ENCODE results near the gene SH2D4B.

DNA sequence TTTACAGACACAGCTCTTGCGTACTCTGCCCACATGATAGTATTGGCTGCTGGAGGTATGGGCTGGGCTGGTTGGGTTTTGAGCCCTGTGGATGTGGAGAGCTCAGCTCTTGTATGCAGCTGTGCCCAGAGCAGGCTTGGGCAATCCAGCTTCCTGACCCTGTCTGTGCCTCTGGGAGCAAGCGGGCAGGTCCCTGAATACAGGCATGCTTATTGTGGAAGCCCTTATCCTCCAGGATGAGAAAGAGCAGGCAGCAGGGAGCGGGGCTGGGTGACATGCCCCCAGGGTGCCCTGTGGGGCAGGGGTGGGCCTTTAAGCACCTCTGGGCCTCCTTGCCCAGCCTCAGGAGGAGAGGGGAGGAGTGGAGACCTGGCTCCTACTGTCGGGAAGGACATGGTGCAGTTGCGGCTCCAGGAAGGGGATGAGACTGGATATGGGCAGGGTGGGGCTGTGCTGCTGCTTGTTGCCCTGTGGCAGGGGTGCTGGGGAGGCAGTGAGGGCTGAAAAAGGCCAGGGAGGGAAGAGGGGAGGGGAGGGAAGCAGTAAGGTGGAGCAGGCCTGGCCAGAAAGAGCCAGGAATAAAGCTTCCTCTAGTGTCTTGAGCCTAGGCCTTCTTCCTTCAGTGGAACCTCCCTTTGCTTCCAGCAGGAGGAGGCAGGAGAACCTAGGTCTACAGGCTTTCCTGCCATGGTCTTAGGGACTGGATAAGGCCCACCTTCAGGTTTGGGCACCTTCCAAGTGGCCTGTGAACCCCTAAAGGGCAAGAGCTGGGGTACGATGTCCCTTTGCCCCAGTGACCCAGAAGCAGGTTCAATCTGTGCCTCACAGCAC is 32.6 kb upstream of the SH2D4B start:
- PRO-cap: no peak
CAGE:
- cytosol, long polyA plus RNA: no peak
- long polyA plus RNA: no peak
- nucleus, long polyA plus RNA: no peak

- PRO-cap: no peak
CAGE:
- cytosol, long polyA plus RNA: no peak
- long polyA plus RNA: no peak
- nucleus, long polyA plus RNA: no peak
Observed at GRCh38 chr10:80506175-80506900, 31.4 kb upstream of the SH2D4B start.

DNA sequence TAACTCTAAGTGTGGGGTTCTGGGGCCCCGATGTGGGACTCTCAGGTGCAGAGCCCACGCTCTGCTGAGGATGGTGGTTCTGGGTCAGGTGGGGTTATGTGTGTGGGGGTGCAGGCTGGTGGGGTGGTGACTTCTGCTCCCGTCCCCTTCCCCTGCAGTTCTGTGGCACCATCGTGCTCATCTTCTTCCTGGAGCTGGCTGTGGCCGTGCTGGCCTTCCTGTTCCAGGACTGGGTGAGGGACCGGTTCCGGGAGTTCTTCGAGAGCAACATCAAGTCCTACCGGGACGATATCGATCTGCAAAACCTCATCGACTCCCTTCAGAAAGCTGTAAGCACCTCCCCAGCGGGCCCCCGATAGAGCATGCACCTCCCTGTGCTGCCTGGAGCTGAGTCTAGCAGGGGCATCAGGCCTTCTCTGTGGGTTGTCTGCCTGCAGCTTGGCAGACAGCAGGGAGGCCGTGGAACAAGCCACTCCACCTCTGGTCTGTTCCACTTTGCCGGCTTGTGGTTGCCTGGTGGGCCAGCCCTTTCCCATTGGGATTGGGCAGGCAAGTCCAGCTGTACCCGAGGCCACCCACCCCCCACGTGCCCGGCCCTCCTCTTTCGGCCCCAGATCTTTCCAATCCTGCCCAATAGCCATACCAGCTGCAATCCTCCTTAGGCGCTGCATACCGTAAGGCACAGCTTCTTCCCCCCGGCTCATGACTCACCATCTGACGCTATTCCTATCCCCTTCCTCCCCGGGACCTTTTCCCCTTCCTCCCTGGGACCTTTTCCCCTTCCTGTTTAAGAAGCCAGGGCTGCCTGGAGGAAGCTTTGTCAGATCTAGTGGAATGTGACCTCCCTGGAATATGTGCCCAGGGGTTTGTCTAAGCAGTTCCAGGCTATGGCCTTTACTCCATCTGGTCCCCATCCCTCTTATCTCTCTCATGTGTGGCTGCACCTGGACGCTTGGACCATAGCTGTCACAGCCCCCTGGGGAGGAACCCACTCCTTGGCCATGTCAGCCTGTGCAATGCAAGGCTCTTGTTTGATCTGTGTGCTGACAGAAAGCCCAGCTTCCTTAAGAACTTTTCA is 28.2 kb upstream of the SH2D4B start:
- PRO-cap: no peak
CAGE:
- cytosol, long polyA plus RNA: no peak
- long polyA plus RNA: no peak
- nucleus, long polyA plus RNA: no peak

- PRO-cap: no peak
CAGE:
- cytosol, long polyA plus RNA: no peak
- long polyA plus RNA: start-site peak on the minus strand at chr10:80519025-80519053, 7 and 5 reads in 2 replicates
- nucleus, long polyA plus RNA: no peak
Observed at GRCh38 chr10:80518147-80519349, 19.2 kb upstream of the SH2D4B start.

- PRO-cap: no peak
CAGE:
- cytosol, long polyA plus RNA: no peak
- long polyA plus RNA: no peak
- nucleus, long polyA plus RNA: no peak
Observed at GRCh38 chr10:80520328-80521603, 16.9 kb upstream of the SH2D4B start.

GRCh38 chr10:80537521-80537961 is at the start of gene SH2D4B:
SH2D4B (plus strand) TSS chr10:80537902.
- PRO-cap: no peak
CAGE:
- cytosol, long polyA plus RNA: no peak
- long polyA plus RNA: no peak
- nucleus, long polyA plus RNA: no peak

DNA sequence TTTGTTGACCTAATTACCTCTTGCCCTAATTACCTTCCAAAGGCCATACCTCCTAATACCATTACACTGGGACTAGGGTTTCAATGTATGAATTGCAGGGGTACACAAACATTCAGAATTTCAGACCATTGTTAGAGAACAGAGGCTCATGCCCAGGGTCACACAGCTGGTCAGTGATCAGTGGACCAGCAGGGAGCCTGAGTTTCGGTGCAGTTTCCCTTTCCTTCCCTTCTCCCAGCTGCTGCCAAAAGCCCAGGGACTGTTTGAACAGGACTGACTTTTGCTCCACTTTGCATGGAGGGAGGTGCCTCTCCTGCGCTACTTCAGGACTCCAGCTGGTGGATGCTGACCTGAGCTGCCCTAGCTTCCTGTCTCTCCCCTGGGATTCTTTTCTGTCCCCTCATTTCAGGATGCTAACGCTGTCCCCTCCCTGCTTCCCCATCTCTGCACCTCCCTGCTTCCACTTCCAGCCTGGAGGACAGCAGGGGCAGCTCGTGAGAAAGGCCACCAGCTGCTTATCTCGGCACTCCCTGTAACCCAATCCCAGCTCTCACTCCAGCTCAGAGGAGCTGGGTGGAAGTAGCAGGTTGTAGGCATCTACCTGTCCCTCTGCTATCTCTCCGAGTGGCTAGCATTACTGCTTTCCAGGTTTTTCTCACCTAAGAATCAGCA is 14.5 kb downstream of the SH2D4B start:
- PRO-cap: no peak
CAGE:
- cytosol, long polyA plus RNA: no peak
- long polyA plus RNA: no peak
- nucleus, long polyA plus RNA: no peak

DNA sequence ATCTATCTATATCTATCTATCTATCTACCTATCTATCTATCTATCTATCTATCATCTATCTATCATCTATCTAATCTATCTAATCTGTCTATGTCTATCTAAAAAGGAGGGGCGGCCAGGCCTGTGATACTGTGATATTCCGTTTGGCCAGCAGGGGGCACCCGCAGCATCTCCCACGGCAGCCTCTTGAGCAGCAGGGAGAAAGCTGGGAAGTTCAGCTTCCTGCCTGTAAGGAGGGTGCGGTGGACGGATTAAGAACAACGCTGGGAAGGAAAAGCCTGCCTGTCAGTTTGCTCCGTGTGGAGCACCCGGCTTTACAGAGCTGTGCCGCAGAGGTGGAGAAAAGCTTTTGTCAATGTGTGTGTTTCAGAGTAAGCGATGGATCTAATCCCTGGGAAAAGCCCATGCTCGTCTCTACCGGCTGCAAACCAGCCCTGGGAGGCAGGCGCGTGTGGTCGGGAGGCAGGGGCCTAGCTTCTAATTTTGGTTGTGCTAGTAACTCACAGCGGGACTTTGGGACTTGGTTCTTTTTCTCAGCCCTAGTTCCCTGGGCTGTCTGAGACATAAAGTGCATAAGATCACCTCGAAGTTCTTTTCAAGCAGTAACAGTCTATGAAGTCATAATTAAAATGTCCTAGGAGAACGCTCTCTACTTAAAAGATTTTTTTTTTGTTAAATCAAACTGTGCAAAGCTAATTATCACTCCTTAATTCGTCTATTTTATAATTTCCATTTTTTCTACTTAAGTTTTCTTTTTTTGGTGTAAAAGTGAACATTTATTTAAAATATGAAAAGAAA is 125.2 kb downstream of the SH2D4B start:
- PRO-cap: unidirectional peak, plus-strand start at position 216 of the sequence
CAGE:
- cytosol, long polyA plus RNA: no peak
- long polyA plus RNA: no peak
- nucleus, long polyA plus RNA: no peak

DNA sequence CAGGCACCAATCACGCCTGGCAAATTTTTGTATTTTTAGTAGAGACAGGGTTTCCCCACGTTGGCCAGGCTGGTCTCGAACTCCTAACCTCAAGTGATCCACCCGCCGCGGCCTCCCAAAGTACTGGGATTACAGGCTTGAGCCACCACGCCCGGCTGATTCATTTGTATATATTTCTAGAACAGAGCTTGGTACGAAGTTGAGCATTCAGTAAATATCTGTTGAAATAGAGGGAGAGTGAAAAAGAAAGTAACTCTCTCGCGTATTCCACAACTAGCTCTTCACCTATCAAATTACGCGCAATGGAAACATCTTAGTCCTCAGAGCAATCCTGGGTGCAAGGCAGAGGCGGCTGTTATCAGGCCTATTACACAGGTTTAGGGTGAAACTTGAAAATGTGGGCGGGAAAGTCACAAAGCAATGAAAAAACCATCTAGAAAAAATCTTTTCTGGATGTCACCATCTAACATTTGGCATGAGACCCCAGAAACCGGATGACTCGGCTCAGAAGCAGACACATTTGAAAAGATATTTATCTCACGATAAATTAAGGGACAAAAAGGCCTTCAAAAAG is 627 bp upstream of the GHITM start:
- PRO-cap: no peak
CAGE:
- cytosol, long polyA plus RNA: no peak
- long polyA plus RNA: no peak
- nucleus, long polyA plus RNA: no peak

GRCh38 chr10:84146024-84147251 is 7.1 kb downstream of the GHITM start:
- PRO-cap: no peak
CAGE:
- cytosol, long polyA plus RNA: no peak
- long polyA plus RNA: no peak
- nucleus, long polyA plus RNA: no peak

GRCh38 chr10:84415886-84416142 is 87.4 kb downstream of the CCSER2 start:
- PRO-cap: no peak
CAGE:
- cytosol, long polyA plus RNA: no peak
- long polyA plus RNA: no peak
- nucleus, long polyA plus RNA: no peak

- PRO-cap: no peak
CAGE:
- cytosol, long polyA plus RNA: no peak
- long polyA plus RNA: no peak
- nucleus, long polyA plus RNA: no peak
Observed at GRCh38 chr10:84438077-84438867, 109.9 kb downstream of the CCSER2 start.

DNA sequence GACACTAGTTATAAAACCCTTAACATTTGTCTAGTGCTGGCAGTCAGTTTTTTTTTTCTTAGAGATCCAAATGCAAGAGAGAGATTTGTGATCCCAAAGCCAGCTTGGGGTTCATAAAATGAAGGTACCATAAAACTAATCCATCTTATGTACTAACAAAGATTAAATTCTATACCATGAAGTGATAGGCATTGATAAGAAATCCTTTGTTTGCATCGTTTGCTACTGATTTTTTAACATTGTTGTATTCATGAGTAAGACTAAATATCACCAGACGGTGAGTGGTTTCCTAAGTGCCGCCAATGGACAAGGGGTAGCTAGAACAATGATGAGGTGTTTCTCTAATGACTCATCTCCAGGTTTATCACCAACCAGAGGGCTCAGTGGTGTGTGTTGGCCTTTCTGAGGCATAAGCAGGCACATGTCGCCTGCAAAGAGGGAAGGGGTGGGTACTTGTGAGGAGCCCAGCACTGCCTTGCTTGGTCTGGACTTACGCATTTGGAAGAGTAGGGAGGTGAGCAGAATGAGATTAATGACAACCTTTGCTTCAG is 722.8 kb downstream of the GRID1 start:
- PRO-cap: no peak
CAGE:
- cytosol, long polyA plus RNA: no peak
- long polyA plus RNA: no peak
- nucleus, long polyA plus RNA: no peak

DNA sequence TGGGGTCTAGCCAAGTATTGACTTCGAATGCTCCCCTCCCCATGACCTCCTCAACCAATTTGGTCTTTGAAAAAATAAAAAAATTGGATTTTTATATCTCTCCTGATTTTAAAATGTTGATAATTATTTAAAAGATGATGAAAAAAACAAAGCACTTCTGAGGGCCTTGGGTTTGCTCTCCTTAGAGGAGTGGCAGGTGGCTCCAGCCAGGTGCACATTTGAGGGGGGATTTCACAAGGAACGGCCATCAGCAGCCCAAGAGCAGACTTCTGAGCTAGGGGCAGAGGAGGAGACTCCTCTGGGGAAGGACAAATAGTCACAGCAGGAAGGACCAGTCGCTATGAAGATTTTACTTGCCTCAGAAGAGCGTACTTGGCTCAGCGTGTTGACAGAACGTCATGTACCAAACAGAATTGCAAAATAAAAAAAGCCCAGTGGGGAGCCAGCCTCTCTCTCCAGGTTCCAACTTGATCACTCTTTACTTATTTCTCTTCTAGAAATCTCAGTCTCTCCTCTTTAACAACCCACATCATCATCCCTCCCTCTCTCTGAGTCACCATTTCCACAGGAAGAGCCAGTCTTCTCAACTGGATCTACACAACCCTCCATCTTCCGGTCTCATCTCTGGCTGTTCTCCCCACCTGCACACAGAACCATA is 718.5 kb downstream of the GRID1 start:
- PRO-cap: no peak
CAGE:
- cytosol, long polyA plus RNA: no peak
- long polyA plus RNA: no peak
- nucleus, long polyA plus RNA: no peak

DNA sequence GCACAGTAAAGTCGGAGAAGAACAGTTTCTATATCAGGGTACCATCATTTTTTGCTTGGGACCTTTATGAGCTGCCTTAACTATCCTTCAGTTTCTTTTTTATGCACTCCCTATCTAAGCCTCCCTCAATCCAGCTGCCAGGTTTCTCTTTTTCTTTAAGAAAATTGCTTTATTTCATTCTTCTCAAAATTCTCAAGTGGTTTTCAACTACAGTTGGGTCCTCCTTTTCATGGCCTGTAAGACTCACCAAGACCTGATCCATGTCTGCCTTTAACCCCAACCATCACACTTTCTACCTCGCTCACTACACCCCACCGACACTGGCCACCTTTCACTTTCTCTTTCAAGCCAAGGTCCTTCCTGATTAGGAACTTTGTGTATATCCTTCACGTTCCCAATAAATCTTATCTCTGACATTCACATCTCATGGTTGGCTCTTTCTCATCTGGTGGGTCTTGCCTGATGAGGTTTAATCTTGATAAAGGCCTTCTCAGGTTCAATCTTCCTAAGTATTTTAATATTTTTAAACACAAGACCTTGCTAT is 625.0 kb downstream of the GRID1 start:
- PRO-cap: no peak
CAGE:
- cytosol, long polyA plus RNA: no peak
- long polyA plus RNA: no peak
- nucleus, long polyA plus RNA: no peak

GRCh38 chr10:85791346-85791760 is 575.2 kb downstream of the GRID1 start:
- PRO-cap: no peak
CAGE:
- cytosol, long polyA plus RNA: no peak
- long polyA plus RNA: no peak
- nucleus, long polyA plus RNA: no peak

DNA sequence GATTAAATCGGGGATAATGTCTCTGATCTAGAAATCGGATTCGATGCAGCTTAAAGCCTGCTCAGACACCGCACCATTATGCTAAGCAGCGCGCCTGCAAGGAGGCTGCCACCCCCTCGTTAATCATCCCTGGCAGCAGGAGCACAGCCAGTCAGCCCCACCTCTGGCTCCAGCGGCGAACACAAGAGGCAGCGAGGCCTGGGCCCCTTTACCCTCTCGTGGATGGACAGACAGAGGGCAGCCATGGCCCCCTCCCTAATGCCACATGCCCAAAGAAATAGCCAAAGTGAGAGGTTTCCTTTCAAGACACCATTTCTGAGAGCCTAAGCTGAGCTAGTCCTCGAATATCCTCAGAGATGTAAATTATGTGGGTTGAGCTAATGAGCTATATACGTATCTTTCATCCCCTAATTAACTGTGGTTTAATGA is 122.1 kb downstream of the GRID1 start:
- PRO-cap: no peak
CAGE:
- cytosol, long polyA plus RNA: no peak
- long polyA plus RNA: no peak
- nucleus, long polyA plus RNA: no peak

GRCh38 chr10:86377055-86377606 is 10.5 kb upstream of the GRID1 start:
- PRO-cap: no peak
CAGE:
- cytosol, long polyA plus RNA: no peak
- long polyA plus RNA: no peak
- nucleus, long polyA plus RNA: no peak

GRCh38 chr10:86451107-86451734 is 70.4 kb downstream of the WAPL start:
- PRO-cap: no peak
CAGE:
- cytosol, long polyA plus RNA: no peak
- long polyA plus RNA: no peak
- nucleus, long polyA plus RNA: no peak

GRCh38 chr10:86684192-86684796 is 16.0 kb downstream of the LDB3 start:
- PRO-cap: no peak
CAGE:
- cytosol, long polyA plus RNA: no peak
- long polyA plus RNA: no peak
- nucleus, long polyA plus RNA: no peak

All from A549 (cell line).